HT-29 (cell line): ENCODE results near the gene TUBGCP3.

GRCh38 chr13:110719349-110719593 is 5.8 kb downstream of the ING1 start:
- RAMPAGE, long total RNA, result no peak

DNA sequence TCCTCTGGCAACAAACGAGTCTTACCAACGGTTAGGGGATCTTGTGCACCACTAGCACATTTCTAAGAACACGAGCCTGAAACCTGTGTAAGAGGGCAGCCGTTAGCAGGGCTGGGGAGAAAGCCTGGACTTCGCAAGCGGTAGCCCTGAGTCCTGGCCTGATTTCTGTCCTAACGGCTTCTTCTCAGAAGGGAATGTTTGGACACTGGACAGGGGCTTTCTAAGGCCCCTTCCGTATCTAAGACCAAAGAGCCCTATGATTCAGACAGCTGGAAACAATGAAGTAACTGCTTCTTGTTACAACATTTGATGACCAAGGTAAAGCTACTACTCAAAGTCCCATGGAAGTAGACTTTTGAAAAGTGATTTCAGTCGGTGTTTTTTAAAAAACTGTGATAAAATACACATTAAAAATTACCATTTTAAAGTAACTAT is 2.2 kb downstream of the ANKRD10 start:
- RAMPAGE, long total RNA, result no peak

DNA sequence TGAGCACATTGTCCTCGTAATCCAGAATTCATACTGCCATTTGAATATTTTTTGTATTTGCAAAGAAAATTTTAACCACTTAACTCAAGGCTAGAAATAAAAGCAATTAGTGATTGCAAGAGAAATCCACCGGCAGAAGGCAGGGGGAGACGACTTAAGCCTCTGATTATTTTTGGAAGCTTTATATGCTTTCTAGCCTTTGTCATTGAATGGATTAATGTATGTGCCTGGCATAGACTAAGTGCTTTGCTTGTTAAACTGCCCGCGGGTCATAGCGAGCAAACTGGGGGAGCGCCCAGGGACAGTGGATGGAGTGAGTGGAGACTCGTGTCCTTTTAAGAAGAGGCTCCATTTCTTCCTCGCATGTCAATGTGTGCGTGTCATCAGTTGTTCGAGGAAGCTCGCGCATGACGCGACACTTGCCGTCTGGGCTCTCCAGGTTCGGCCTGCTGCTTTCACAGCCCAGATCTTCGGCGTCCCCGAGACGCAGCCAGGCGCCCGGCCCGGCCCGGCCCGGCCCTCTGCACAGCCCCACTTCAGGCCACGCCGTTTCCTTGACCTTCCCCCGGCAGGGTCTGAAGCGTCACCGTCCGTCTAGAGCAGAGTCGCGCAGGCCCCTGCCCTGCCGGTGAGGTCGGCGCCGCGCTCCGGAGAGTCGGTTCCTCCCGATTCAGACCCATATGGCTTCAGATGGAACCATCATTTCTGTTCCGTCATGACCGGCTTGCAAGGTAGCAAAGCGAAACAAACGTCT is 791 bp upstream of the ARHGEF7 start:
- RAMPAGE, long total RNA, result no peak

DNA sequence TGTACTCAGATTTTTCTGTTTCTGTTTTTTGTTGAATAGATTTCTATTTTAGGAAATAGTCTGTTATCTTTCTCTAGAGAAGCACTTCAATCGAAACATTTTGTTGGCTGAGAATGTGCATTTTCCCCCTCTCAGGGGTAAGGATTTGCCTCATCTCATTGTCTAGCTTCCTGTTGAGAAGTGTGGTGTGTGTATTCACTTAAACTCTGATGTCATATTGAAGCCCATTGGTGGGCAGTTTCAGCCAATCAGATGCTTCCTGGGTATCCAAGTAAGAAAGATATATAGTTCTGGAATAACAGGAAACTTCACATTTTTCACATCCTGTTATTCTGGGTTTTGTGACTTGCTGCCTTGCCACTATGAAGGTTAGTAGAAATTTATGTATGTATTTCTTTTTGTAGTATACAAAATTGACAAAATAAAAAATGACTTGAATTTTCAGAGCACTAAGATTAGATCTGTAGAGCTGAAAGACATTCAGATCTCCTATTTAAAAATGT is 87.7 kb downstream of the ARHGEF7 start:
- RAMPAGE, long total RNA, result no peak

DNA sequence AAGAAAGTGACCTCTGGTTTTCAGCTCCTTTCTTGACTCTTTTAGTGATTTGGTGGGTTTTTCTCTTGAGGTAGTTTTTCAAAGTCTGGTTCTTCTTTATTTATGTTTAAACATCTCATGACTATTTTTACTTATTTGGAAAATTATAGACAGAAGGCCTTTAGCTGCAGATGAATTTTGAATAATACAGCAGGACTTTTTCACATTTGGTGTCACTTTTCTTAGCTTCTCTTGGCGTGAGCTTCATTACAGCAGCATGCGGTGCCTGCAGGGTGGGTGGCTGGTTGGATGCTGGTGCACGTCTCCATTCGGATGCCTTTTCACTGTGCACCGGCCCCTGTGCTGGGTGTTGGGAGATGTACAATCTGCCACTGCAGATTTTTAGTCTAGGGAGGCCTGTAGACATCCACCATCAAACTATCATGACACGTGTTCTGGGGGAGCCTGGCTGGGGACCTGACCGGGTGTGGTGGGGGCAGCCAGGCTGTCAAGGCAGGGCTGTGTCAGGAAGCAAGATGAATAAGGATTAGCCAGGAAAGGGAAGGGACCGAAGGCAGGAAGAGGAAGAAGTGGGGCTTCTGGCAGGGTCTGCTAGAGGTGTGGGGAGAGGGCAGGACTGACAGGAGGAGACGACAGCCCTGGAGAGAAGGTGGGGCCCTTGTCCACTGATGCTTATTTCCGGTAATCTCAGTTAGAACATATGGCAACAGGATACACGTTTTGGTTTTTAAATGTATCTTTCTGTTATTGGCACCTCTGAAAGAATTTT is 88.7 kb downstream of the ARHGEF7 start:
- RAMPAGE, long total RNA, result no peak

GRCh38 chr13:111238394-111238874 is 82.0 kb upstream of the TEX29 start:
- RAMPAGE, long total RNA, result no peak

DNA sequence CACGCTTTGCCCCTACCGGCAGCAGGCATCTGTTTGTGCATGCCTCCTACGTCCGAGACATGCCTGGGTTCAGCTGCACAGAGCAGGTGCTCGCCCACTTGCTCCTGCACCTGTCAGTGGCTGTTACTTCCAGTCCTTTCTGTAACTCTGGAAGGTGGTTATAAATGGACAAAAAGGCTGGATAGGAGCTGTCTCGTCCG is 18.0 kb upstream of the TEX29 start:
- RAMPAGE, long total RNA, result no peak

GRCh38 chr13:111312641-111312863 is 7.9 kb upstream of the TEX29 start:
- RAMPAGE, long total RNA, result no peak

DNA sequence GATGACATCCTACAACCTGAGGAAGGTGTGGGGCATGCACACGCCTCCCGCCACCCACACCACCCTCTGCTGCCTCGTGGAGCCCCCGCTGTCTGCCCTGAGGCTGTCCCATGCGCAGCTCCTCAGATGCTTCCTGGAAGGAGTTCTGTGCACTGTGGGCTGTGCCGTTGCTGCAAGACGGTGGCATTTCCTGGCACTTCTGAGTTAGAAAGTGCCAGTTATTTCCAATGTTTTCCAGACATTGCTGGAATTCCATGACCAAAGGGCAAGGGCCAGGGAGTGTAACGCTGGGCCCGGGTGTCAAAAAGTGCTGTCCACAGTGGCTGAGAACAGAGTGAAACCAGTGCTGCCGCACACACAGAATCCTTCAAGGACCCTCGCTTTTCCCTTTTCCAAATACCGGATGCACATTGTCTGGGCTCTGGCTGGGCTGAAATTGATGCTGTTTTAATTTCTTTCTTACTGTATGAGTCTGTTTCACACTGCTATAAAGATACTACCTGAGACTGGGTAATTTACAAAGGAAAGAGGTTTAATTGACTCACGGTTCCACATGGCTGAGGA is 4.1 kb upstream of the TEX29 start:
- RAMPAGE, long total RNA, result no peak

GRCh38 chr13:111553089-111553325 is 232.6 kb downstream of the TEX29 start:
- RAMPAGE, long total RNA, result no peak

GRCh38 chr13:112113500-112113846 is 46.5 kb downstream of the SOX1 start:
- RAMPAGE, long total RNA, result no peak

DNA sequence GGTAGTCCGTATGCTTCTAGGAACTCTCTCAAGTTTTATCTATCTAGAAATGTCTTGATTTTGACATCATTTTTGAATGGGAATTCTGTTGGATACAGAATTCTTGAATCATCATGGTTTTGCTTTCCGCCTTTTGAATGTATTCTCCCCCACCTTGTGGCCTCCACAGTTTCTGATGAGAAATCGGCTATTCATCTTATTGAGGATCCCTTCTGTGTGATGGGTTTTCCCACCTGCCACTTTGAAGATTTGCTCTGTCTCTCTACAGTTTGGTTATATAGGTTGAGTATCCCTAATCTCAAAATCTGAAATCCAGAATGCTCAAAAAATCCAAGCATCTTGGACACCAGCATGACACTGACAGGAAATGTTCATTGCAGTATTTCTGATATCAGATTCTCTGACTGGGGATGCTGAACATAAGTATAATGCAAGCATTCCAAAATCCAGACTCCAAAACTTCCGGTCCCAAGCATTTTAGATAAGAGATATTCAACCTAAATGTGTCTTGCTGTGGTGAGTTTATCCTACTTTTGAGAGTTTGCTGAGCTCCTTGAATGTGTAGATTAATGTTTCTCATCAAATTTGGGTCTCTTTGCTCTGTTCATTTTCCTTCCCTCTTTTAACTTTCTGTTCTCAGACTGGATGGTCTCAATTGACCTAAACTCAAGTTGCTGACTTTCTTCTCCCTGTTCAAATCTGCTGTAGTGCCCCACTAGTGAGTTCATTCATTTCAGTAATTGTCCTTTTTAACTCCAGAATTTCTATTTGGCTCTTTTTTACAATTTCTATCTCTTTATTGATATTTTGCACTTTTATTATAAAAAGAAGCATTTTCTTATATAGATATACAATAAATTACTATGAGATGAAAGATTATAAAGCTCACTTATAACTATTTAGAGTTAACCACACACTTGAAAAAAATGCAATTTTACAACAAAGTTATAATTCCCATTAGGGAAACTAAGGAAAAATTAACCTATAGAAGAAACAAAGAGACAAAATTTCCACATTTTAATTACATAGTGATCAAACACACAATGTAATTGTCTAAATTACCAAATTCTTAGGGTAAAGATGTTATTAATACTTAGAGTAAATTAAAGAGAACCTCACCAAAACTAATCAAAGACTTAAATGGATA is 49.7 kb downstream of the TUBGCP3 start:
- RAMPAGE, long total RNA, result no peak

DNA sequence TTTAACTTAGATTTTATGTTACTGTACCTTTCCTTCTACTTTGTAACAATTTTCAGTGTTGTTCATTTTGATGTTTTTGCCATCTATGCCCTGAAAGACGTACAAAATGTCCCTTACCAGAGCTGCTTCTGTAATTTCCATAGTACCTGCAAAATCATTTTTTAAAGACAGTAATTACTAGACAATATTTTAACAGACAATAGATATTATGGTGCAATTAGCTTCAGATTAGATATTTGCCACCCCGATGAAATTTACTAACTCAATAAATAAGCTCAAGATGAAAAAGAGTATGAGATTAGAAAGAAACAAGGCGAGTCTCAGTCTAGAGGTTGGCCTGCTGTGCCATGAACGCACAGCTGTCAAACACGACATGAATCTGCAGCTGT is 33.1 kb downstream of the TUBGCP3 start:
- RAMPAGE, long total RNA, result no peak

DNA sequence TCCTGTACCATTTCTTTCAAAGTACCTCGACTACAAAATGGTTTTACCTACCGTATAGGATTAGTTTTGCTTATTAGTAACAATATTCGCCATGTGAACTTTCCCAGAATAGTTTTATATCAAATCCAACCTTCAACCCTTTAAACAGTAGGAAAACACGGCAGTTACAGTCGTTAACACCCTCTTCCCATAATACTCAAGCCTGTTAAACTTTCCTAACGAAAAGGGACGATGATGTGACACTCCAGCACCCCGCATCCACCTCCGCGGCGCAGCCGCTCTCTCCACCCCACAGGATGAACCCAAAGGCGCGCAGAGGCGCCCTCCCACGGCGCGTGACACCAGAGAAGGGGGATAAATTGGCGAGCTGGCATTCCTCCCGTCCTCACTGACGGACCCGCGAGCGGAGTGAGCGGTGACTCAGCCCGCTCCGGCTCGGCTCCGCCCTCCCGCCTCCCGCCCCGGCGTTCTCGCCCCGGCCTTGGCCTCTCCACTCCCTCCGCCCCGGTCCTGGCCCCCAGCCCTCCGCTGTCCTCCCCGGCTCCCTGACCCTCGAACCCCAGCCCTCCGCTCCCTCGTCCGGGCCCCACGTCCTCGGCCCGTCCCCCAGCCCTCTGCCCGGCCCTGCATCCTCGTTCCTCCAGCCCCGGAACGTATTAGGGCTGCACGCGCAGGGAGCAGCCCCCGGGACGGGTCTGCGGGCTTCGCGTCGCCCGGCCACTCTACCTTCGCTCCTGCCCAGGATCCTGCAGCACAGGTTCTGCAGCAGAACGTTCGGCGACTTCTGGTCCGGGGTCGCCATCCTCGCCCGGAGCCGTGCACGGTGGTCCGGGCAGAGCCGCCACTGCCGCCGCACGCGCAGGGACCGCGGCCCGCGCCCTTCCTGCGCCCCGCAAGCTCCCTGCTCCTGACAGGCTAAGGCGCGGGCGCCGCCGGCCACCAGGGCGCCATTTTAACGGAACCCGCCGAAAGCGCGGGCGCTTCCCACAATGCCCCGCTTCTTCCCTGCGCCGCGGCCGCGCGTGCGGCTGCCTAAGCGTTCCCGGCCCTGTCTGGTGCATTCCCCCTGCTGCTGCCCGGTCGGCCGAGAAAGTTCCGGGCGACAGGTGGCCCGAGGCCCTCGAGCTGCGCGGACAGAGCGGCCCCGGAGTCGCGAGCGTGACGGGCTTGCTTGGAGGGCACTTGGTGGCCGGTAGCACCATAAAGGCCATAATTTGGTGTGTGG is at the start of gene TUBGCP3:
Gene TUBGCP3, minus strand, starts transcription at position 975 of the 1,225 bp plus-strand sequence.
- RAMPAGE, long total RNA, result no peak

DNA sequence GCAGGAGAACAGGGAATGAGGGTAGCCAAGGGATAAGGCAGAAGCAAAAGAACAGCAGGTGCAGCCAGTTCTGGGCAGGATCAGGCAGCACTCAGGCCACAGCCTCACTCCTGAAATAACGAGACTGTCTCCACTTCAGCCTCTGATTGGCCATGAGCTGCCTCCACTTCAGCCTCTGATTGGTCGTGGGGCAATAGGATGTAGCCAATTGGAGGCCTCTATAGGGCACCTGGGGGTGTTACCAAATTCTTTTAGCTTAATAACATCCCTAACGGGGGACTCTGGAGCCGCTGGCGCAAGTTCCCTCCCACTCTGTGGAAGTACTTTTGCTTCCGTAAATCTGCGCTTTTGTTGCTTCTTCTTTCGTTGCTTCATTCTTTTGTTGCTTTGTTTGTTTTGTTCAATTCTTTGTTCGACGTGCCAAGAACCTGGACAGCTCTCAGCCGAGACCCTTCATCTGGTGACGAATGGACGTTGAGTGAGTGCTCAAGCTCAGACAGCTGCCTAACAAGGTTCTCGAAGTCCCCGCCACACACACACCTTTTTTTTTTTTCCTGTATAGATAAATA is 31.8 kb upstream of the TUBGCP3 start:
- RAMPAGE, long total RNA, result no peak

DNA sequence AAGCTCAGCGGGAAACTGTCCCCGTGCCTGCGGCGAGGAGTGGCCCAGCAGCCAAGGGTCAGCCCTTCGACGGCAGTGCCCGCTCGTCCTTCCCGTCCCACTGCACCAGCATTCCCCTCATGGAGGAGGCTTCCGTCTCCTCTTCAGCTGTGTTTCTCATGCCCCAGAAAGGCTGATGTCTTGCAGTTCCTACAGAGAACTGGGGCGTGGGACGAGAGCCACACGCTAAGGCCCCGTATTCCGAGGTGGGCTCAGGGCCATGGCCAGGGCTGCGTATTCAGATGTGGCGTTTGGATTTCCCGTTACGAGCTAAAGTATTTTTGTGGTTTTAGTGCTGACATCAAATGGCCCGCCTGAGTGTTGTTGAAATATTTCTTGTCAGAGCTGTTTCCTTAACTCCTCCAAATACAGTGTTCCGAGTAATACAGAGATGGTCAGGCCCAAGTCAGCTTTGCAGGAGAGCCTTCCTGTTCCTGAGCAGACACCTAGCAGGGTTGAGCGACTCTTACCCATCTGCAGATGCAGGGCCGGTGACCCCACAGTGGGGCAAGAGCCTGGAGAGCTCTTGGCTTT is 93.7 kb downstream of the ATP11A start:
- RAMPAGE, long total RNA, result no peak

DNA sequence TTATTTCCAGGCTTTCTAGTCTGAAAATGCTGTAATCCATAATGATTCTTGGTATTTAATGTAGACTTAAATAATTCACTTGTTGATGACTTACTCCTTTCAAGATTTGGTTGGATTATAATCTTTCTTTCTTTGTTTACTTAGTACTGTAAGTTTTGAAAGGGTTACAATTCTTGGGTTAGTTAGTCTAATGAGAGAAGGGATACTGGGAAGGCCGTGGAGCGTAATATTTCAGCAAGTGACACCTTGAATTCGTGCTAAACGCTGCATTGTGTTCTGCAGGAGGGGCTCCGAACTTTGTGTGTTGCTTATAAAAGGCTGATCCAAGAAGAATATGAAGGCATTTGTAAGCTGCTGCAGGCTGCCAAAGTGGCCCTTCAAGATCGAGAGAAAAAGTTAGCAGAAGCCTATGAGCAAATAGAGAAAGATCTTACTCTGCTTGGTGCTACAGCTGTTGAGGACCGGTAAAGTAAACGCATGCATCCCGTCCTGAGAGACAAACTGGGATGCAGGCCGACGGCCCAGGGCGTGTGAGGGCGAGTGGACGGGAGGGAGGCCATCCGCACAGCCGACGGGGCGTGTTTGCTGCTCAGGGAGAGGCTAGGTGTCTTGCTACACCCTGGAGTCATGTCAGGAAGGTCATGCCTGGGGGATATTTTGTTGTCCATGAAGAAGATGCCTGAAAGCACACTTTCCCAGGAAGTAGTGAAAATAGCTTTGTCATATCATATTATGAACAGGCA is 118.1 kb upstream of the MCF2L start:
- RAMPAGE, long total RNA, result no peak

DNA sequence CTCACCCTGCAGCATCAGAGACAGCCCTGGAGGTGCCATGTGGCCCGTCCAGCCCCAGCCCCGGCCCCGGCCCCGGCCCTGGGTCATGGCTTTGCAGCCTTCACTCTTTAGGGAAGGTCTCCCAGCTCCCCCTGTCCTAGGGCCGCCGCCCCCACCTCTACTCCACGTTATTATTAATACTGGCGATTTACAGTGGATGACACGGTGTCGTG is 71.2 kb upstream of the MCF2L start:
- RAMPAGE, long total RNA, result no peak

GRCh38 chr13:113022179-113023156 is 53.5 kb downstream of the MCF2L start:
- RAMPAGE, long total RNA, result no peak

DNA sequence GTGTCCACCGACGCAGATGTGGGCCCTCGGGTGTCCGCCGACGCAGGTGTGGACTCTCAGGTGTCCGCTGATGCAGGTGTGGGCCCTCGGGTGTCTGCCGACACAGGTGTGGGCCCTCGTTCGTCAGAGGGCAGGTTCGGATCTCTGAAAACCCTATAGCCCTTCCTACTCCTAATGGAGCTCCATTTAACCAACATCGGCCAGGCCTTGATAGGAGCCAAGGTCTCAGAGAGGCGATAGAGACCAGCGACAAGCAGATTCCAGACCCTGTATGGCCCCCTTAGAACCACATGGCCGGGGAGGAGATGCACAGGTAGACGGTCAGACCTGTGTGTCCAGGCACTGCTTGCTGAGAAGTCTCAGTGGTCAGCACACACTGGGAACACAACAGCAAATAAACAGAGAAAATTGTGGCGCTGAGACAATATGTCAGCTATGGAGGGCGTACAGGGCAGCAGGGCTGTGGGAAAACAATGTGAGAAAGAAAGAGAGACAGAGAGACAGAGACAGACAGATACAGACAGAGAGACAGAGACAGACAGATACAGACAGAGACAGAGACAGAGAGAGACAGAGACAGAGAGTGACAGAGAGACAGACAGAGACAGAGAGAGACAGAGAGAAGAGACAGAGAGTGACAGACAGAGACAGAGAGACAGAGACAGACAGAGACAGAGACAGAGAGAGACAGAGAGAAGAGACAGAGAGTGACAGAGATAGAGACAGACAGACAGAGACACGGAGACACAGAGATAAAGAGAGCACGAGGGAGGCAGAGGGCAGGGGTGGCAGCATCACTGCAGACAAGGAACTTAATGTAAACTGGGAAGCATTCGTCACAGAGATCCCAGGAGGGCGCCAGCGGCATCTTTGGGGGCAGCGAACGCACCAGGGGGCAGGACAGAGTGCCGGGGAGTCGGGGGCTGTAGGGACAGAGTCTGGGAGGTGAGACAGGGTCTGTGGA is 61.8 kb downstream of the MCF2L start:
- RAMPAGE, long total RNA, result no peak